ENCODE results near the genes CSNKA2IP and OR5H1.

DNA sequence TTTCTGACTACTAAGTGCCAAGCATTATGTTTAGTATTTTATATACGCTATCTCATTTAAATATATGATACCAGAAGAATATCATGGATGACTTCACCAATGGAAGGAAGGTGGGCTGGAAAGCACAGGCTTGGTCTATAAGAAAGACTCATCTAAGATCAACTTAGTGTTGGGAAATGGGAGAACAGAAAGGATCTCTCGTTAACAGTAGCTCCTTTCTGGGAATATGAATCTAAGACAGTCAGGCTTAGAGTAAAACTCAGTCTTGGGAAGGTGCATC lies 1.1 kb upstream of the HTR1F start:
- PRO-cap: no peak

GRCh38 chr3:88338154-88338665 lies at the start of gene CSNKA2IP:
Gene CSNKA2IP (plus strand): TSS chr3:88338456.
- PRO-cap: no peak

DNA sequence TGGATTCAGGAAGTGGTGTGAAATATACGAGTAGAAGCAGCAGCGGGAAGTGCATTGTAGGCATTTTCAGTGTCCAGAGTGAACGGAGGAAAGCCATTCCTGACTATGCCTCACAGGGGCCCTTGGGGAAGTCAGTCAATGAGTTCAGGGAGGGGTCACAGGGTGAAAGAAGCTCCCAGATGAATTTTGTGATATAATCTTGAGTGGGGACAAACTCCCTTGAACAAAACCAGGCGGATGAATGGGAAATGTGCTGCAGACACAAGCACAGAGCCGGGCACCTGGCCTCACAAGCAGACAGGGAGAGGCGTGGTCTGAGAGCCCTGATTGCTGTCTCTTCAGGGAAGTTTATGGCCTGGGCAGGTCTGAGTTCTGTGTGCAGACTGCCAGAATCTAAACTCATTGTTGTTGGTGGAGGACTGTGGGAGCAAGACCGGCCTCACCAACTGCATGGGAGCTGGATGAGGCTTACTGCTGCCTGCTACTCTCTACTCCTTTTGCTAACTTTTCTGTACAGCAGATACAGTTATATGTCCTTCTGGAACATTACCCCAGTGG lies 591.8 kb downstream of the EPHA3 start:
- PRO-cap: no peak

DNA sequence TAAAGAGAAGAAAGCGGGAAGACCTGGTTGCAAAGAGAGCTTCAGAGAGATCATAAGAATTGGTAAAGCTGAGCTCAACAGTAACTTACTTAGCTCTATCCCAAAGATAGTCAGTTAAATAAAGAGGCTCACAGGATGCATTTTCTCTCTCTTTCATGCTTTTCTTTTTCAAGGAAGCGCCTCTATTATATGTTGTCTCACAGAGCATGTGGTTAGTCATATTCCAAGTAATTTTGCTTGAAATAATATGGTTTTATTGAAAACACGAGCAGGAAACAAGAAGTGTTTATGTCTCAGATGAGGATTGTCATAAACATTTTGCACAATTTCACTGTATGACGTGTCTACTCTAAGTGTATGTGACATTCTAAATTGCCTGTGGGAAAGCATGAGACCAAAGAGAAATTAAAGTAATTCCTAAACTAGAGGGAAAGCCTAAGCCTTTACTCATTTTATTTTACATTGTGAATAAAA lies 818.5 kb downstream of the EPHA3 start:
- PRO-cap: no peak

GRCh38 chr3:93876833-93877440 lies 96.8 kb downstream of the PROS1 start:
- PRO-cap: no peak

DNA sequence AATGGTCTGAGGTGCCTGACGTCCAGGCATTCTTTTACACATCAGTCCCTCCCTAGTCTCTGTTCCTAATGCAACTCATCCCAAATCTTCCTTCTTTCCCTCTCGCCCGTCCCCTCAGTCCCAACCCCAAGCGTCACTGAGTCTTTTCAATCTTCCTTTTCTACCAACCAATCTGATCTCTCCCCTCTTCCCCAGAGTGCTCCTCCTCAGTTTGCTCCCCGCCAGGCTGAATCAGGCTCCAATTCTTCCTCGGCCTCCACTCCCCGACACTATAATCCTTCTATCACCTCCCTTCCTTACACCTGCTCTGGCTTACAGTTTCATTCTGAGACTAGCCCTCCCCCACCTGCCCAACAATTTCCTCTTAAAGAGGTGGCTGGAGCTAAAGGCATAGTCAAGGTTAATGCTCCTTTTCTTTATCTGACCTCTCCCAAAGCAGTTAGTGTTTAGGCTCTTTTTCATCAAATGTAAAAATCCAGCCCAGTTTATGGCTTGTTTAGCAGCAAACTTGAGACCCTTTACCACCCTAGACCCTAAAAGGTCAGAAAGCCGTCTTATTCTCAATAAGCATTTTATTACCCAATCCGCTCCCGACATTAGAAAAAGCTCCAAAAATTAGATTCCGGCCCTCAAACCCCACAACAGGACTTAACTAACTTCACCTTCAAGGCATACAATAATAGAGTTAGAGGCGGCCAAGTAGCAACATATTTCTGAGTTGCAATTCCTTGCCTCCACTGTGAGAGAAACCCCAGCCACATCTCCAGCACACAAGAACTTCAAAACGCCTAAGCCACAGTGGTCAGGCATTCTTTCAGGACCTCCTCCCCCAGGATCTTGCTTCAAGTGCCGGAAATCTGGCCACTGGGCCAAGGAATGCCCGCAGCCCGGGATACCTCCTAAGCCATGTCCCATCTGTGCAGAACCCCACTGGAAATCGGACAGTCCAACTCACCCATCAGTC lies 34.2 kb downstream of the PROS1 start:
- PRO-cap: no peak

GRCh38 chr3:94036415-94036956 lies 8.1 kb upstream of the STX19 start:
- PRO-cap: no peak

DNA sequence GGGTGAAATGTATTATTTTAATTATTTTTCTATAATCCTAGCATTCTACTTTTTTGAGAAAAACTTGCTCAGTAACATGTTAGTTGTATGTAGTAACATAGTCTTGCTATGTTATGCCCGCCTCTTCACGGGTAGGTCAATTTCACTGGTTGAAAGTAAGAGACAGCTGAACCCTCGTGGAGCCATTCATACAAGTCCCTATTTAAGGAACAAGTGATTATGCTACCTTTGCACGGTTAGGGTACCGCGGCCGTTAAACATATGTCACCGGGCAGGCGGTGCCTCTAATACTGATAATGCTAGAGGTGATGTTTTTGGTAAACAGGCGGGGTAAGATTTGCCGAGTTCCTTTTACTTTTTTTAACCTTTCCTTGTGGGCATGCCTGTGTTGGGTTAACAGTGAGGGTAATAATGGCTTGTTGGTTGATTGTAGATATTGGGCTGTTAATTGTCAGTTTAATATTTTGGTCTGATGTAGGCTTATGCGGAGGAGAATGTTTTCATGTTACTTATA lies 197.2 kb upstream of the EPHA6 start:
- PRO-cap: no peak

- PRO-cap: no peak
Measured at GRCh38 chr3:97910009-97910489, 62.2 kb downstream of the RIOX2 start.

DNA sequence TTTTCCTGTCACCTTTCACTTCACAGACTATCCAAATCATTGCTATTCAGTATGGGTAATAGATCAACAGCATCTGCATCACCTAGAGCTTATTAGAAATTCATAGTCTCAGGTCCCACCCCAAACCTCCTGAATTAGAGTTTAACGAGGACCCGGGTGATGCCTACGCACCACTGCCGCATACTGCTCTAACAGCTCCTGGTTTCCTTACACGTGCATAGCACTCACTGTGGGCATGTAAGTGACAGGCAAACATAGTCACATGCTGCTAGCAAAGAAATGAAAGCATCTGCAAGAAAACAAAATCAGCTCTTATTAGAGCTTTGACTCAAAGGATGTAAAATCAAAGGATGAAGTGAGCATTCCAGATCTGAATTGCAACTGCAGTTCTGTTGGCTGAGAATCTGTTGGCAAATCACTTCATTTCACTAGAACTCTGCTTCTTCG lies 19.0 kb upstream of the RIOX2 start:
- PRO-cap: no peak

DNA sequence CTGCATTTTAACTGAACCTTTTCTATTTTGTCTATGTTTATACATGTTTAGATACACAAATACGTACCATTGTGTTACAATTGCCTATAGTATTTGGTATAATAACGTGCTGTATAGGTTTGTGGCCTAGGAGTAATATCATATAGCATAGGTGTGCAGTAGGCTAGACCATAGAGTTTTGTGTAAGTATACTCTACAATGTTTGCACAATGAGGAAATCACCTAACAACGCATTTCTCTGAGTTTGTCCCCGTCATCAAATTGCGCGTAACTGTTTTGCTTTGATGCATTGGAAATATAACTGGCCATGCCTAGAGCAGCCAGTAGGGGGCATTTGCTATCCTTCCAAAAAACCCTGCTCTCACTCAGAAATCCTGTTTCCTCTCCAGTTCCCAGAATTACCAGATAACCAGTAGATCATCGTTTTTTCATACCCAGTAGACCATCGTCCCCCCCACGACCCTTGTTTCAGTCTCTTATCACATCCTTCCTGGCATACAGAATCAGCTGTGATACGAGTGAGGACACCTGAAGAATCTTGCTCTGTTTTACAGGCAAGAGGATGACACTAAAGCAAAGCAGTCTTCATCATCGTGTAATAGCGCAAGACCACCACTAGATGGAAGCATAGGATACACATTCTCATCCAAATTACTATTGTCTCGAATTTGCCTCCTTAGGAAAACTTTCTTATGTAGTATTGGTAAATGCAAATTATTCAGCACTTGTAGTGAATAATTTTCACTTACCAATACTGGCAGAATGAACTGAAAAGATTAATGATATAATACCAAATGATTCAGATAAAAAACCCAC lies 4.3 kb upstream of the GABRR3 start:
- PRO-cap: no peak

DNA sequence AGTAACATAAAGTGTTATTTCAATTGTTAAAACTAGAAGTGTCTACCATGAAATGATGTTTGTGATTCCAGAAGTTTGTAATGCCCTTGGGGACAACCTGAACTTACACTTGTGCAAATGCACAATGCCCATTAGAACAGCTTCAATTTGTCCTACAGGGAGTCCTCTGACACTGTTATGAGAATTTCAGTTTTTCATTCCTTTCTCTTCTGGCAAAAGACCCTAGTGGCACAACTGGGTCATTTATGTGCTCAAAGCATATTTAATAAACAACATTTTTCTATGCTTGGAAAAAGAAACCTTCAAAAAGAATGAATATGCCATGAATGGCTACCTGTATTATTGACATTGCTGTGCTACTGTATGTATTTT lies at the start of gene OR5H1:
Gene OR5H1, plus strand, starts transcription at position 298 of the 372 bp plus-strand sequence.
- PRO-cap: no peak

GRCh38 chr3:98551522-98552352 lies 20.0 kb downstream of the GPR15 start:
- PRO-cap: no peak

DNA sequence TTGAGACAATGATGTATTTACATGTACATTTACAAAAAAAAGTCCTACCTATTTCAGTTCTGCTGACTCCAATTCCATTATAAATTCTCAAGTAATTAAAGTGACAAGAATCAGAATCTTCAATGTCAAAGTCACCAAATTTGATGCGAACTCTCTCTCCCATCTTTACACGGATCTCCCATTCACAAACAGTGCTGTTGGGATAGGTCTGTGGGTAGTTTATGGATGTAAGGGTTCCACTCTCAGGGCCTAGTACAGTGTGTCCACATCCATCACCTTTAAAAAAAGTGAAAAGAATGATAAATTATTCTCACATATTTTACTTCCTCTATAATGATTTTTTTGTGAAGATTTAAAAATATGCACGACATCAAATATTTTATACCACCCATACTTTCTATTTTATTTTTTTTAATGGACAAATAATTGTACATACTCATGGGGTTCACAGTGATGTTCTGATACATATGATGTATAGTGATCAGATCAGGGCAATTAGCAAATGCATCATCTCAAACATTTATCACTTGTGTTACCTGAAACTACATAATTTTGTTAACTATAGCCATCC lies 19.9 kb downstream of the DCBLD2 start:
- PRO-cap: no peak

- PRO-cap: unidirectional peak, plus-strand start at chr3:99921169
Measured at GRCh38 chr3:99921012-99921305, 103.3 kb downstream of the CMSS1 start.

DNA sequence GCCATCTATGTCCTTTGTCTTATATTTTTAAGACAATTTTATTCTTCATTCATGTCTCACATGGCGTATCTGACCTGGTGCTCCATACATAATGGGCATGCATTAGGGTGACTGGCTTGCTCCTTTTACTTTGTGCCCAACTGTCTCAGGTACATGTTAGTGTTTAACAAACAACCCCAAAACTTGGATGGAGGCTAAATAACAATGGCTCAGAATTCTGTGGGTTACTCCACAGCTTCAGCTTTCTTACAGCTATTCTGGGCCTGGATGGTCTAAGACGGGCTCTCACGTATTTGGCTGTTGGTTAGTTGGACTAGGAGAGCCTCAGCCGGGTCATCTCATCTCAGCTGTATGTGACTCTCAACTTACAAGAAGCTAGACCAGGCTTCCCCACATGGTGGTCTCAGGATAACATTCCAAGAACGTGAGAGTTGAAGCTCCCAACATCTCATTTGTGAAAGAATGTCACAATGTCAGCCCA lies 116.1 kb downstream of the CMSS1 start:
- PRO-cap: unidirectional peak, minus-strand start at position 367 of the sequence

DNA sequence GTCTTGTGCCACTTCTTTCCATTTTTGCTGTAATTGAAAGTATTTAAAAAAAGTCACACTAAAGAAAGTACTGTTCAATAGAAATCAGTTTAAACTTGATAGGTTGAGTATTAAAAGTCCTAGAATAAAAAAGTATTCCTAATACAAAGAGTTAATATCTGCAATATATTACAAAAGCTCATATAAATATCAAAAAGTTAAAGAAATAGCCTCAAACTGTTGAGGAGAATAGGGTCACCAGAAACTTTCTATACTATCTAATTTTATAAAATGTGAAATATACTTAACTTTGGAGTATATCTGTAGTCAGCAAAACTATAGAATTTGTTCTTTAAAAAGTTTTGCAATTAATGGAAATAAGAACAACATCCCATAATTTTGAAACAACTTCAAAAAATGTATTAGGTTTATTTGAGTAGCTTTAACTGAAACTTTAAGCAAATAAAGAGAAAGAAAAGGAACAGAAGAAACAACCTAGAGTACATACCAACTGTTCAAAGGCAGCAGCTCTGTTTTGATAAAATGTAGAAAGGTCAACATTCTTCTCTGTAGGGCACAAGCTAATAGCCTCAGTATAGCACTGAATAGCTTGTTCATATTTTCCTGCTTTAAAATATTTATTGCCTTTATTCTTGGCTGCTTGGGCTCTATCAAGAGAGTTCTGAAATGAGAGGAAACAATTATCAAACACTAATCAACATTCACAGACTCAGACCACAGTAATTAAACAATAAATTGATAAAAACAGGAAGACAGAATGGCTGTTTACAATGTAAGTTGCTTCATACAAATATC lies 14.4 kb downstream of the TOMM70 start:
- PRO-cap: no peak

DNA sequence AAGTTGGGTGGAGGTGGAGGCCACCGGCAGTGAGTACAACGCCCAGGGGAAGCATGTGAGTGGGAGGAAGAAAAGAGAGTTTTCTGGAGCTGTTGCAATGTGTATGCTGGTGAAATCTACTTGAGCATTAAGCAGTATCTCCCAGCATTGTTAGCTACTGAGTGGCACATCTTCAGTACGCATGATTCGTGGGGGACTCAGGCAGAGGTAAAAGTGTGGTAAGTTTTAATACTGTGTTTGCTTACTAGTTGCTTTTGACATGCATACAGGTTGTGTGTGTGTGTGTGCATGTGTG lies 26.6 kb downstream of the TMEM45A start:
- PRO-cap: no peak

GRCh38 chr3:100713471-100713972 lies 4.2 kb downstream of the TFG start:
- PRO-cap: no peak

GRCh38 chr3:100735346-100736119 lies 26.2 kb downstream of the TFG start:
- PRO-cap: no peak

Data from endothelial cell (in vitro differentiated cells).